Mesenchymal stem cell of the bone marrow (primary cell): ENCODE data around the genes GLT6D1, LCN9, UBAC1, GPSM1 and SNAPC4.

DNA sequence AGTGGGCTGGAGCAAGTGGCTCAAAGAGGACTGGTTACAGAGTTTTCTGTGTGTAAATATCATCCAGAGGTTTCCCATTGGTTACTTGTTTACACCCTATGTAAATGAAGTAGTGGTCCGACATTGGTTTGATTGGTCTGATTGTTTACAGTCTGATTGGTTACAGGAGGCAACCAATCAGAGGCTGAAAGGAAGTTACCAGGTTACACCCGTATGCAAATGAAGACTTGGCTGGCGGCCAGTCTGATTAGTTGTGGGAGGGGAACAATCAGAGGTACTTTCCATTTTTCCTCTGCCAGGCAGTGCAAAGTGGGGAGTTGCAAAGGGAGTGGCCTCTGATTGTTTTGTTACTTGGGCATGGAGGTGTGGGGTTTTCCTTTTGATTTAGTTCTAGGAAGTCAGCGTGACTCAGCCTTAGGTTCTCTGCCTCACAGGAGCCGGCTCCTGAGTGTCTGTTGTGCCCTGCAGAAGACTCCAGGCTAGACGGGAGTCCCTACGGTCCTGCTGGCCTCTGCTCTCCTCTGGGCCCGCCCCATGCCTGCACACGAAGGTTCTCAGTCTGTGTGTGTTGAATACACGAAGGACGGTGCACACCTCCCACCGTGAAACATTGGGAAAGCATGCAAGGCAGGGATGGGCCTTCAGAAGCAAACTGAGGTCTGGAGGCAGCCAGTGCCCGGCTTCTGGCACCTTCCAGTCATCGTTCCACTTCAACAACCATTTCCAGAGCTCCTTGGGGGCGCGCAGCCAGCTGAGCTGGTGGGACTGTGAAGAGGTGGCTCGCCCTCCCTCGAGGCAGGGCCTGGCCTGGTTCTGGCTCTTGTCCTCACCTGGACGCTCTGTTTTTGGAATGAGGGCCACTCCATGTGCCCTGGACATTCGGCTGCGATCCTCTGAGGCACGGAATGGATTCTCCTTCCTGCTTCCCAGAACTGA, 43.0 kb downstream of the OLFM1 start:
- CAGE, long polyA plus RNA = no peak

- CAGE, long polyA plus RNA = no peak
Observed at GRCh38 chr9:135280717-135280918, 193.2 kb downstream of the OLFM1 start.

DNA sequence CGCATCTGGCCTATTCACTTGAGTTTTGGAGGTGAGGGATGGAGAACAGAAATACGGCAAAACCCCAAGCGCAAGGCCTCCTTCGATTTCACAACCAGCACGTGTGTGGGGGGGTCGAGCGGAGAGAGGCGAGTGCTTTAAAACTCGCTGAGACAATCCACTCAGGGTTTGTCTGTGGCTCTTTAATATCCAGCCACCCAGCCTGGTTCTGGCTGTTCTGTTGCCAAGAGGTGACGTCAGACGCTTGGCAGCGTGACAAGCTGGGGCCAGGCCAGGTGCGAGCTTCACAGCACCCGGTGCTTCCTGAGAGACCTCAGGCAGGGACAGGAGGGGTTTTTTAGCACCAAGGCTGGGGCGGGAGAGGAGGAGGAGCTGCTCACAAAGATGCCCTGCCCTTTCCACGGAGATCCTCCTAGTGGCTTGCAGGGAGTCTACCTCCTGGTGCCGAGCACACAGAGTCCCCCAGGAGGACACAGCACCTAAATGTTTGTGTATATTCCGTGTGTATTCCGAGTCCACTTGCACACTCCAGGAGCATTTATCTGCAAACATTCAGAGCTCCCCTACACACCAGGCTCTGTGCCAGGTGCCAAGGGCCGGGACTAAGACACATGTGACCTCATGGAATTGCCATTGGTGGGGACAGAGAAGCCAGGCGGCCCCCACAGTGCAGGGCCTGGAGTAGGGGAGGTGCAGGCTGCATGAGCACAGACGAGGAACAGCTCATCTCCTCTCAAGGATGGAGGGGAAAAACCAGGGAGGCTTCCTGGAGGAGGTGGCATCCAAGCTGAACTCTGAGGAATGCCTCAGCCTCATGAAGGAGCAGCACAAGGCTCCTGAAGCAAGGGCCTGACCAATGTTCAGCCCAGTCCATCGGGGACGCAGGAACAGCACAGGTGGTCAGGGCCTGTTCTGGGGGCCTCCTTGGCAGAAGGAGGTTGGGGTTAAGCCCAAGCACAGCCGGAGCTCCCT, 194.7 kb downstream of the OLFM1 start:
- CAGE, long polyA plus RNA = no peak

GRCh38 chr9:135639343-135639782, at the start of gene GLT6D1:
Gene GLT6D1 (minus strand): TSS chr9:135639540.
- CAGE, long polyA plus RNA = no peak

DNA sequence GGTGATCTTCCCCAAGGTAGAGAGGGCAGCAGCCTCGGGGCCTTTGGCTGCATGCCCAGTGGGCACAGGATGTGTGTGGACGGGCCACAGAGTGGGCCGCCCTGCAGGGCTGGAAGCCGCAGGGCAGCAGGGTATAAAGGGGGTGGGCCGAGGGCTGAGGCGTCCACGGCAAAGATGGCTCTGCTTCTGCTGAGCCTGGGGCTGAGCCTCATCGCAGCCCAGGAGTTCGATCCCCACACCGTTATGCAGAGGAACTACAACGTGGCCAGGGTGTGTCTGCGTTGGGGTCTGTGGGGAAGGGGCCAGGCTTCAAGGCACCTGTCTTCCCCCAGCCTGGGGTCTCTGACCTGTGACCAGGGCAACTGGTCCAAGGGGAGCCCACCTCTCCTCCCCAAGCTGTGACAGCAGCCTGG, at the start of gene LCN9:
Gene LCN9 (plus strand): TSS at position 162 of the 413 bp plus-strand sequence.
- CAGE, long polyA plus RNA = no peak

DNA sequence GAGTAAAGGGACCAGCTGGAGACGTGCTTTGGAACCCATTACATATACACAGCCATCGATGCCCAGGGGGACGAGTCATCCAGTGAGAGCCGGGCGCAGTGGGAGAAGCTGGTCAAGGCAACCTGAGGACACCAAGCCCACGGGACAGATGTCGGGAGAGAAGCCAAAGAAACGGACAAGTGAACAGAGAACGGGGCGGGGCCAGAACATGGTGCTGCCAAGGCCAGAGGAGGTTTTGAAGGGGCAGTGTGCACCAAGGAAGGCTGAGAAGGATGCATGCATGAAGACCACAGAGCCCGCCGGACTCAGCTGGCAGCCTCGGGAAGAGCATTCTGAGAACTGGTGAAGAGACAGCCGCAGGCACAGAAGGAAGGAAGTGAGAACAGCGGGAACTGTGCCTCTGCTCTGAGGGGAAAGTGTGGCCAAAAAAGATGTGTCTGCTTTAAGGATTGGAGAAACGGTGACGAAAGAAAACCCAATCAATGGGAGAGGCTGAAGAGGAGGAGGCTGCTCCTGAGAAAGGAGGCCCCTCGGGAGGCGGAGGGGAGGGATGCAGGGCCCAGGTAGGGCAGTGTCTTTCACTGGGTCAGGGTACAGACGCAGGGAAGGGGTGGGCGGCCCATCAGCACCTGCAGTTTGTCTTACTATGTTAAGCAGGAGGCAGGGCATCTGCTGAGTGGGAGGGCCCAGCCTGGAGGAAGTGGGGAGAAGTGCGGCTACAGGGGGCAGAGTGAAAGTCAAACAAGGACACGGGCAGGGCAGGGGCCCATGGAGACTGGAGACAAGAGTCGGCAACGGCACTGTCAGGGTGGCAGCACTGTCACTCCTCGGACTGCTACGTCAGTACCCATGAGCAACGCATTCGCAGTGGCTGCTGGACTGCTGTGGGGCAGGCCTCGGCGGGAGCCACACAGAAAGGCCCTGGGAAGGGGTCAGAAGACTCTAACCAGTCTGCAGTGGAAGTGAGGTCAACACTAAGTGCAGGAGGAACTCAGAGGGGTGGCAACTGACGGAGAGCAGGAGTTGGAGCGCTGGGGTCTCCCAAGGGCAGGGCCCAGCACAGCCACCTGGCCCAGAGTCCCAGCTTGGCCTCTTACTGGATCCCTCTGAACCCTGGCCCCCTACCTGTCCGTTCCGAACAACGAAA, 19.9 kb downstream of the CAMSAP1 start:
- CAGE, long polyA plus RNA = no peak

DNA sequence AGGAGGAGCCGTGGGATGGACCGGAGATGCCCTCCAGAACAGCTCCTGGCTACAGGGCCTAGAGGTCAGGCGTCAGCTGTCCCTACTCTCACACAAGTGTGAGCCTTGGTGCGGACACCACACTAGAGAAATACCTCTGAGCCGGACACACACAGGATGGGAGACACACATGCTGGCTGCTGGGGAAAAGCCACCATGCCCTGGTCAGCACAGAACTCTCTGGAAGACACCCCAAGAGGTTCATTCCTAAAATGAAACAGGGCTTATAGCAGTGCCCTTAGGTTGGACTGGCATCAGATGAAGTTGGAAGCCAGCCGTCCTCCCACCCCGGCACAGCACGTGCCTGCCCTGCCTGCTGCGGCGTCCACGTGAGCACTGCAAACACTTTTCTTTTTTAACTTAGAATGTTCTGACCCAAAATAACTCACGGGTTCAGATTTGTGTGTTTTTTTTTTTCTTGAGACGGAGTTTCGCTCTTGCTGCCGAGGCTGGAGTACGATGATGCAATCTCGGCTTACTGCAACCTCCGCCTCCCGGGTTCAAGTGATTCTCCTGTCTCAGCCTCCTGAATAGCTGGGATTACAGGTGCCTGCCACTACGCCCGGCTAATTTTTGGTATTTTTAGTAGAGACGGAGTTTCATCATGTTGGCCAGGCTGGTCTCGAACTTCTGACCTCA, 14.2 kb downstream of the UBAC1 start:
- CAGE, long polyA plus RNA = no peak

- CAGE, long polyA plus RNA = no peak
Observed at GRCh38 chr9:135960565-135961836, at the start of gene UBAC1. Gene UBAC1 (minus strand): TSS chr9:135961373.

- CAGE, long polyA plus RNA = no peak
Observed at GRCh38 chr9:135978767-135979681, 17.9 kb upstream of the UBAC1 start.

GRCh38 chr9:136094551-136094958, 534 bp downstream of the NACC2 start:
- CAGE, long polyA plus RNA = no peak

GRCh38 chr9:136107842-136108902, 10.5 kb downstream of the TMEM250 start:
- CAGE, long polyA plus RNA = no peak

- CAGE, long polyA plus RNA = no peak
Observed at GRCh38 chr9:136118036-136118743, 485 bp downstream of the TMEM250 start.

DNA sequence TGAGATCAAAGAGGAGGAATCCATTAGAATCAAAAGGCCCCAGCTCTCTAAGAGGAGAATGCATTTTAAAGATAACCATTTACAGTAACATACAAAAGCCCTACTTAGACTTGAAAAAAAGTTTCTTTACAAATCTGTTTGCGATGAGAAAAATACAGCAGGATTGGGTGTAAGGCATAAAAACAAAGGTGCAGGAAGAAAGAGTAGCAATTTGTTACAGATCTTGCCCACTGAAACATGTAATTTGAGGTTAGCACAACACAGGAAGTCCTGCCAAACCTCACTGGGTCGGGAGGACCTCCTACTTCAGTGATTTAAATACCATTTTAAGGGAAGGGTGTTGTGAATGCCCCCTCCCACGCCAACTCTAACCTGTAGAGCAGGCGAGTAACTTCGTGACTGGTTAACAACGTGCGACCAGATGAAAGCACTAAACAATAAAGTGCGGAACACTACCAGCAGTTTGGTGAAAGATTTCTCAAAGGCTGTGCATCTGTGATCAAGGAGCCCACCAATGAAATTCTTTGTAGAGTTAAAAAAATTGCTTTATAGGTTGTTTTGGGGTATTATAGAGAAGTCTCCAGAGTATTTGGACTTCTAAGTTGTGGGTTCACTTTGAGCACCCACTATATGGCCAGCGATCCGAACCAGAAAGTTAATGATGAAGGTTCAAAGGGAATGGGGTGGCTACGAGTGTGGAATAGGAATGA, 1.1 kb downstream of the QSOX2 start:
- CAGE, long polyA plus RNA = no peak

DNA sequence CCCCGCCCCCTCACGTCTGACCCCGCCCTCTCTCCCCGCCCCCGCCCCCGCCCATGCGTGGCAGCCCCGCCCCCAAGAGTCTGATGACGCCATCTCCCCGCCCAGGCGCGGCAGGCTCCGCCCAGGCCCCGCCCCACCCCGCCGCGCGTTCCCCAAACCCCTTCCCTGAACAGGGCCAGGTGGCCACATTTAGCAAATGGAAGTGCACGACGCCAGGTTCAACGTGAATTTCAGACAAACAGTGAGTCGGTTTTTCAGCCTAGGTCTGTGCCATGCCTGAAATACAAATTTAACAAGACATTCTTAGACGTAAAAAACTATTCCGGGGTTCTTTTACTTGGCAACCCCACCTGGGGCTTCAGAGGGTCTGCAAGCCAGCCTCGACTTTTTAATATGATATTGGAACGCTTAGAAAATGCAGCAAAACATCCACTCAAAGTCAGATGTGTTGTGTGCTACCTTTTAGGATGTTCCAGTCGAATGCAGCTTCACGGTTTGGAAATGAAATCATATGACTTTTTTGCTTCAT, 355 bp upstream of the QSOX2 start:
- CAGE, long polyA plus RNA = no peak

GRCh38 chr9:136326748-136328024, at the start of gene GPSM1:
Gene GPSM1 (plus strand): TSS chr9:136327539.
- CAGE, long polyA plus RNA = no peak

DNA sequence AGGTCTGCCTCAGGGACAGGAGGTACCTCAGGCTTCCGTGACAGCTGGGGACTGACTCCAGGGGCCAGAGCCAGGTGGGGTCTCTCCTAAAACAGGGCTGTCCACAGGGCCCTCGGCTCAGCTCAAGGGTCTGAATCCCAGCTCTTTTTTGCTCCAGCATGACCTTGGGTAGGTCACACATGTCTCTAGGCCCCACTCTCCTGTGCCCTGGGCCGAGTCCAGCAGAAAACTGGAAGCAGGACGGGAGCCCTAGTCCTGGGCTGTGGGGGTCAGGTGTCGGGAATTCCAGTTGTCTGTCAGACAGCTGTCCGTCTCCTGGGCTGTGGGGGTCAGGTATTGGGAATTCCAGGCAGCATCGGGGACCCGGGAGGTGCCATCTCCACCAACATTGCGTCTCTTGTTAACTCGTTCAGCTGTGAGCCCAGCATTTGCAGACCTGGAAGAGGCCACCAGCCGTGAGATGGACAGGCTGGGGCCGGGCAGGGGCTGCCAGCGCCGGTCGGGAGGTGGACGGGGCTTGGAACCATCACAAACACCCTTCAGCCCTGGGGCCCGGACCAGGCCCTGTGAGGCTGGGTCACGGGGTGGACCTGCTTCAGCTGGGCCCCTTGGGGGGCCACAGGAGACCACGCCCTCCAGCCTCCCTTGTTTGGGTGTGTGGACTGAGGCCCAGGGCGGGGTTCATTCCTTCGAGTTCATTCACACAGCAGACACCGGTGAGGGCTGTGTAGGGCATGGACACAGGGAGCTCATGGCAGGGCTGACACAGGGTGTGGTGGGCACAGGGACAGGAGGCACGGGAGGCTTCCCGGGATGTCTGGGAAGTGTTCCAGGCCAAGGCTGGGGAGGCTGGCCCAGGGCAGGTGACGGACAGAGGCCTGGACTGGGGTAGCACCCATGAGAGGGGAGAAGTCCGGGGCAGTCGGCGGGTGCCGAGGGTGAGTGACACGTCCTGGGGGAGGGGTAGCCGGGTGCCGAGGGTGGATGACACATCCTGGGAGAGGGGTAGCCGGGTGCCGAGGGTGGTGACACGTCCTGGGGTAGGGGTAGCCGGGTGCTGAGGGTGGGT, 9.1 kb downstream of the DNLZ start:
- CAGE, long polyA plus RNA = no peak

DNA sequence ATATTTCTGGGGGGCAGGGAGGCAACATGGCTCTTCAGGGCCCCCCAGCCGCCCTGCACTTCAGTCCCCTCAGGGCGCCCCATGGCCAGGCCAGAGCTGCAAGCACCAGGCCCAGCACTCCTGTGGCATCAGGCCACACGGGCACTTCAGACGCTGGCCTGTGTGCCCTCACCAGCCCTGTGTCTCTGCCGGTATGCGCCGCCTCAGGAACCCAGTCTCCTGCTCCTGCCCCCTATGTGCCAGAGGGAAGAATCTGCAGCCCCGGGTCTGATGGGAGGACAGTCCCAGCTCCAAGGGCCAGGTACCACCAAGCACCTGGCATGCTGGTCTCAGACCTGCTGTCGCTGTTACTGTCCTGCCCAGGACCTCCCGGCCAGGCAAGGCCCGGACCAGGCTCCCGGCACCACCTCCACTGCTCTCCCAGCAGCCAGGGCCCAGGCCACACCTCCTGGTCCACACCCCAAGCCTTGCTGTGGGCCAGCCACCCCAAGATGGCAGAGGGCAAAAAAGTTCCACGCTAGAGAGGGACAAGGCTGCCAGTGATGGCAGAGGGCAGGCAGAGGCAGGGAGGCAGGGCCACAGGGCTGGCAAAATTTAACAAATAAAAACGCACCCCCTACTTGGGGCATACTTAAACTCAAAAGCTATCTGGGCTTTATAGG, 1.2 kb downstream of the DNLZ start:
- CAGE, long polyA plus RNA = no peak

DNA sequence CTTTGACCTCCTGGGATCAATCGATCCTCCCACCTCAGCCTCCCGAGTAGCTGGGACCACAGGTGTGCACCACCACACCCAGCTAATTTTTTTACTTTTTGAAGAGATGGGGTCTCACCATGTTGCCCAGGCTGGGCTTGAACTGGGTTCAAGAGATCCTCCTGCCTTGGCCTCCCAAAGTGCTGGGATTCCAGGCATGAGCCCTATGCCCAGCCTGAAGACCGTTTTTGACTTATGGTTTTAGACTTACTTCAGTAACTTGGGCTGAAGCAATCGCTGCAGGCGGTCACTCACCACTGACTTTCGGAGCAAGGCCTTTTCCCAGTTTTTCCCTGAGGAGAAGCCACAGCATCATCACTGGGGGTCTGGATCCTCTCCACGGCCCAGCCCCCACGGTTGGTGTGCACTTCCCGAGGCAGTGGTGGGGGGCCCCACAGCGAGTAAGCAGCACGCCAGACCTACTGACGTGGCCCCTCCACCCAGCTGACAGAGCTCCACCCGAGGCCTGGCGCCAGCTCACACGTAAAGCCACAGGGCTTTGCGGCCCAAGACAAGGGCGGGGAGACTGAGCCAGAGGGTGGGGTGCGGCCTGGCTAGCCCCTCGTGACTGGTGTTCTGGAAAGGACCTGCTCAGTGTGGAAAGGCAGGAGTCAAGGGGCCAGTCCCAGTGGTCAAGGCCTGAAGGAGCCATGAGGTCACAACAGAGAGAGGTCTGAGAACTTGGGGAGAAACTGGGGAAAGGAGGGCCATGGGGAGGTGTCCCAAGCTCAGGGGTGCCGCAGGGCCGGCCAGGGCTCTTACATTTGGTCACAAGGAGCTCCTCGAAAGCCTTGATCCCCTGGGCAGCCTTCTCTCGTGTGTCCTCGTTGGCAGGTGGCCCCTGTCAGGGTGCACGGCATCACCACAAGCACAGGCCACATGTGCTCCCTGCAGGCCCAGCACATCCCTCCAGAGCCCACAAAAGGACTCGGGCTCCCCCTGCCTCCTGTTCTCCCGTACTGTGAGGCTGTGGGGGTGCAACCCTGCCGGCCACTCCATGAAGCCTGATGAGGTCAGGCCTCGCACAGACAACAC, 5.6 kb downstream of the SNAPC4 start:
- CAGE, long polyA plus RNA = no peak

DNA sequence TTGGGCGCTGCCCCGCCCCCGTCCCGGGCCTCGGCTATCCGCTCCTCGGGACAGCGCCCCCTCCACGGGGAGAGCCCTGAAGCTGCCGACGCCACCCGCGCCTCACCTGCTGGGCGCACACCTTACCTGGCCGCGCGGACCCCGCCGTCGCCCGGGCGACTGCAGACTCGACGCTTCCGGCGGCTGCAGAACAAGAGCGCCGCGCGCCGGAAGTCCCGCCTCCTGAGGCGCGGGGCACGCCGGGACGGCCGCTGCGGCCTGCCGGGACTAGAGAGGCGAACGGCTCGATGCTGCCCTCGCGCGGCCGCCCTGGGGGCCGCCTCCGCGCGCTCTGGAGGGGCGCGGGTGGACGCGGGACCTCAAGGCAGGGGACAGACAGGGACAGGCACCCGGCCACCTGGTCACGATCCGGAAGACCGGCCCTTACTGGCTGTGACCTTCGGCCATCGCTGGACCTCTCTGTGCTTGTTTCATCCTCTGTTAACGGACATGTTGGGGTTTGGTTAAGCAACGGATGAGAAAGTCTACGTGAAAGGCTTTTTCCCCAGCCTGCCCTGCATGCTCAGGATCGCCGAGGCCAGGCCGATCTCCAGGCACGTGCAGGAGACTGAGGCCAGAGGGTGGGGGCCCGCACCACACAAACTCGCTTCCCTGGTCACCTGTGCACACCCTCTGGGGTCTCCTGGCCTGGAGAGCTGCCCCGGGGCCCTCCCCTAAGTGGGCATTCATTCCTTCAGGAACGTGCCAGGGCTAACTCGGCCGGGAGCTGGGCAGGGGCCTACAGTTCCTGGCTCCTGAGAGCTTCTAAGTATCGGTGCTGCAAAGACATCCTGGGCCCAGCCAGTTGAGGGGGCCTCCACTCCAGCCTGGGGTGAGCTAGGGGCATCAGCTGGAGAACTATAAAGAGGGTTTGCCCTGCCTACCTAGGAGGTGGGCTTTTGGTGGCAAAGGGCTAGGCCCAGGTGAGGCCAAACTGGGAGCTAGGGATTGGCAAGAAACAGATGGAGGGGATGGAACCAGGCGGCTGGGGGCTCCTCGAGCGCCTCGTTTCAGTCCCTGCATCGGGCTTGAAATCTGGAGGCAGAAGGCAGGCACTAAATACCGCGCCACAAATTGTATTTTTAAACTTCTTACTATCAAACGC, at the start of gene SNAPC4:
Gene SNAPC4 (minus strand): TSS at position 163 of the 1,144 bp plus-strand sequence.
- CAGE, long polyA plus RNA = no peak

DNA sequence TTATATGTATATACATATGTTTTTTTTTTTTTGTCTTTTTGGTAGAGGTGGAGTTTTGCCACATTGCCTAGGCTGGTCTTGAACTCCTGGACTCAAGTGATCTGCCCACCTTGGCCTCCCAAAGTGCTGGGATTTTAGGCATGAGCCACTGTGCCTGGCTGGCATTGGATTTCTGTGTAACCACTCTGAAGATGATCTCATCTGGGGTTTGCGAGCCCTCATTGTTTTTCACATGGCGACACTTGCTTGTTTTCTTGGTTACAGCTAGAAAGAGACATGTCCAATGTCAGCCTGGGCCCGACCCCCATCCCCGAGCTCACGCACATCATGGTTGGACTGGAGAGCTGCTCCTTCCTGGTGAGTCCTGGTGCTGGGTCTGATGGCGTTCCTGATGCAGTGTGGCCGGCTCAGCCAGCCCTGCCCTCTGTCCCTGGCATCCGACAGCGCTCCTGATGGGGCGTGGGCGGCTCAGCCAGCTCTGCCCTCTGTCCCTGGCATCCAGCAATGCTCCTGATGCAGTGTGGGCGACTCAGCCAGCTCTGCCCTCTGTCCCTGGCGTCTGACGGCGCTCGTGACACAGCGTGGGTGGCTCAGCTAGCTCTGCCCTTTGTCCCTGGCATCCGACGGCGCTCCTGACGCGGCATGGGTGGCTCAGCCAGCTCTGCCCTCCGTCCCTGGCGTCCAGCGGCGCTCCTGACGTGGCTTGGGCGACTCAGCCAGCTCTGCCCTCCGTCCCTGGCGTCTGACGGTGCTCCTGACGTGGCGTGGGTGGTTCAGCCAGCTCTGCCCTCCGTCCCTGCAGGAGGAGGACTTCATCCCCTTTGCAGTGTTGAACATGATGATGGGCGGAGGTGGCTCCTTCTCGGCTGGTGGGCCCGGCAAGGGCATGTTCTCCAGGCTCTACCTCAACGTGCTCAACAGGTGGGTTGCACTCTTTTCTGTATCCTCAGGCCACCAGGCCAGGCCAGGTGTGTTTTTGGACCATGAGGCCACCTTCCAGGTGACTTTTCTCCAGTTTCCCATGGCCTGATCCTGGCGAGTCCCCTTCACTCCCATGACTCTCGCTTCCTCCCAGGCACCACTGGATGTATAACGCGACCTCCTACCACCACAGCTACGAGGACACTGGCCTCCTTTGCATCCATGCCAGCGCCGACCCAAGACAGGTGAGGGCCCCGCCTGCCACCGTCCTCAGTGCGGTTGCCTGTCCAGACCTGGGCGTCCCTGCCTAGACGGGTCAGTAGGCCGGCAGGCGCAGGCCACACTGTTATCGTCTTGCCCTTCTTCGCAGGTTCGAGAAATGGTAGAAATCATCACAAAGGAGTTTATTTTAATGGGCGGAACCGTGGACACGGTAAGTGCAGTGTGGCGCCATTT, 7.8 kb downstream of the PMPCA start:
- CAGE, long polyA plus RNA = no peak